RPMI7951 (cell line): Measurements from ENCODE around the genes CYP2S1 and CEACAM5.

DNA sequence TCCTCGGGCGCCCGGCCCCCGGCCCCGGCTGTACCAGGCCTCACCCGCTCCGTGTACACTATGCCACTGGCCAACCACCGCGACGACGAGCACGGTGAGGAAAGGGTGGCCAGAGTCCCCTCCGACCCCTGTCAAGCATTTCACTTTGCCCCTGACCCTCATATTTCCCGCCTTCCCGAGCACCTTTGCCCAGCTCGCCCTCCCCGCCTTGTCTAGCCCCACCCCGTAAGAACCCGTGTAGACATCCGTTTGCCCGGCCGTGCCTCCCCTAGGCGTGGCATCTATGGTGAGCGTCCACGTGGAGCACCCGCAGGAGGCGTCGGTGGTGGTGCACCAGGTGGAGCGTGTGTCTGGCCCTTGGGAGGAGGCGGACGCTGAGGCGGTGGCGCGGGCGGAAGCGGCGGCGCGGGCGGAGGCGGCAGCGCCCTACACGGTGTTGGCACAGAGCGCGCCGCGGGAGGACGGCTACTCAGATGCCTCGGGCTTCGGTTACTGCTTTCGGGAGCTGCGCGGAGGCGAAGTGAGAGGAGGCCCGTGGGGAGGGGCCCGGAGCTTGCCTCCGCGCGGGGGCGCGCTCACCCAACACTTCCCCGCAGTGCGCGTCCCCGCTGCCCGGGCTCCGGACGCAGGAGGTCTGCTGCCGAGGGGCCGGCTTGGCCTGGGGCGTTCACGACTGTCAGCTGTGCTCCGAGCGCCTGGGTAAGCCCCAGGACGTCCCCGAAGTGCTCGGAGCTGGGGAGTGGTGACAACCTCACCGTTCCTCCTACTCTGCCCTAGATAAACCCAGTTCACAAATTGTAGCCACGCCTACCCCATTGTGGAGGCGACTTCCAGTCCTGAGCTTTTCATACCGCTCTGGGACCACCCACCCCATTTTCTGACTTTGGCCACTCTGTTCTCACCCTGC is 4.2 kb downstream of the LTBP4 start:
- RAMPAGE, long total RNA, result no peak

DNA sequence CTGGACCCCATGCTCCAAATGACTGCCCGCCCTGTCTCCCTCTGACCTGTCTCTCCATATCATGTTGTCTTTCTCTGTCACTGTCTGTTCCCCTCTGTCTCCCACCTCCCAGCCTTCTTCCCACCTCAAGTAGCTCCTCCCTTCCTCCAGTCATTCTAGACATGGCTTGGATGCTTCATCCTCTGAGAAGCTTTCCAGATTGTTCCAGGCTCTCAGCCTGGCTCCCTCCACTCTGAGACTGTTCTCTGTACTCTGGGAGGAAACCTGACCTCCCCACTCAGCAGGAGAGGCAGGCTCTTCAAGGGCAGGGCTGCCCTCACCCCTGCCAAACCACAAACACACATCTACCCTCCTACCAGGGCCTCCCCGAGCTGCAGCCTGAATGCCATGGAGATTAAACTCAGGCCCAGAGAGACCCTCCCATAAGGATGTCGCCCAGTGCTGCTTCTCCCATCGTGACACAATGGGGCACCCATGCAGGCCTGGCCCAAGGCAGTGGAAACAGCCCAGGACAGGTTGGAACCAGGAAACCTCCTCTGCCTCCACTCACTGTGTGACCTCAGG is 16.2 kb downstream of the NUMBL start:
- RAMPAGE, long total RNA, result no peak

DNA sequence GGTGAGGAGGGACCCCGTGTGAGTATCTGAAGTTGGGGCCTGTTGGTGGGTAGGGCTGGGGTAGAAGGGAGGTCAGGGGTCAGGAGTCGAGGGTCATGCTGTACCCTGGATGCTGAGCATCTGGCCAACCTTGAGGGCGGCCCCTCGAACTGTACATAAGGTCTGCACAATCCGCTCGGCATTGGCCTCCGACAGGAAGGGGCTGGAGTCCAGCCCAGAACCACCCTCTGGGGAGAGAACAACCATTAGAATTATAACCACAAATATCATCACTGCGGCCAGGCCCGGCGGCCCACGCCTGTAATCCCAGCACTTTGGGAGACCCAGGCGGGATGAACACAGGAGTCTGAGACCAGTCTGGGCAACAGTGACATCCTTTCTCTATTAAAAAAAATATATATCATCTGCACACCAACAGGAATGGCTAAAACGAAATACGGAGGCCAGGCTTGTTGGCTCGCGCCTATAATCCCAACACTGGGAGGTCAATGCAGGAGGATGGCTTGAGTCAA is 11.4 kb downstream of the COQ8B start:
- RAMPAGE, long total RNA, result no peak

- RAMPAGE, long total RNA, result no peak
Observed at GRCh38 chr19:40771196-40771395, 4.2 kb upstream of the MIA start.

GRCh38 chr19:41003586-41004493 is 12.8 kb downstream of the CYP2B6 start:
- RAMPAGE, long total RNA, result no peak

- RAMPAGE, long total RNA, result no peak
Observed at GRCh38 chr19:41015096-41015835, 24.2 kb downstream of the CYP2B6 start.

GRCh38 chr19:41135325-41136117 is 21.3 kb downstream of the CYP2F1 start:
- RAMPAGE, long total RNA, result no peak

DNA sequence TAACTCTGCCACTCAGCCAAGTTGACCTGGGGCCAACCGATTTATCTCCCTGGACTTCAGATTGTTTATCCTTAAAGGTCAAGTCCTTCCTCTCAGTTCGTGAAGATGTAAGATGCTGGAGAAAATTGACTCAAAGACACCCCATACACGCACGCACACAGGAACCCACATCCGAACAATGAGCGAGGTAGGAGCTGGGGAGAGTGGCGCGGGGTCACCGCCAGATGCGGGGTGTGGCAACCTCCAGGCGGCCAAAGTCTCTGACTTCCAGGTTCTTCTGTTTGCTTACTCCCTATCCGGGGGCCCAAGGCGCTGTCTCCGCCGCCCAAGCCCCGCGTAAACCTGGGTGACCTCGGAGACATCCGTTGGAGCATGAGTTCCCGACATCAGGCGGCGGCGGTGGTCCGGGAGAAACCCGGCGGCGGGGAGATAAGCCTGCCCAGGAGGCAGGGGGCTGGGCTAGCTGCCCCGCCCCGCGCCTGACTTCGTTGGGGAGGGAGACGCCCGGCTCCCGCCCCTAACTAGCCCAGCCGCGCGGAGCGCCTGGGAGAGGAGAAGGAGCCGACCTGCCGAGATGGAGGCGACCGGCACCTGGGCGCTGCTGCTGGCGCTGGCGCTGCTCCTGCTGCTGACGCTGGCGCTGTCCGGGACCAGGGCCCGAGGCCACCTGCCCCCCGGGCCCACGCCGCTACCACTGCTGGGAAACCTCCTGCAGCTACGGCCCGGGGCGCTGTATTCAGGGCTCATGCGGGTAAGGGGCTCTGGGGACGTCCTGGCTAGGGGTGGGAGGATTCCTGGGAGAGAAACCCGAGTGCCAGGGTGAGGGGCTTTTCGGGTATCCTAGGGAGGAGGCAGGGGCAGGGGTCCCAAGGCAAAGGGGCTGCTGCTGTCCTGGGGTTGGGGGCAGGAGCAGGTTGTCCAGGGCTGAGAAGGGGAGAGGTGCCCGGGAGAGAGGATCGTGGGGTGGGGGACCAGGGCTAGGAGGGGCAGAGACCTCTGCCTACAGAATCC is at the start of gene CYP2S1:
Gene CYP2S1, plus strand, starts transcription at position 529 of the 1,011 bp plus-strand sequence.
- RAMPAGE, long total RNA, result no peak

- RAMPAGE, long total RNA, result no peak
Observed at GRCh38 chr19:41206653-41207308, 12.2 kb upstream of the AXL start.

- RAMPAGE, long total RNA, result no peak
Observed at GRCh38 chr19:41307387-41307641, 2.7 kb upstream of the CCDC97 start.

DNA sequence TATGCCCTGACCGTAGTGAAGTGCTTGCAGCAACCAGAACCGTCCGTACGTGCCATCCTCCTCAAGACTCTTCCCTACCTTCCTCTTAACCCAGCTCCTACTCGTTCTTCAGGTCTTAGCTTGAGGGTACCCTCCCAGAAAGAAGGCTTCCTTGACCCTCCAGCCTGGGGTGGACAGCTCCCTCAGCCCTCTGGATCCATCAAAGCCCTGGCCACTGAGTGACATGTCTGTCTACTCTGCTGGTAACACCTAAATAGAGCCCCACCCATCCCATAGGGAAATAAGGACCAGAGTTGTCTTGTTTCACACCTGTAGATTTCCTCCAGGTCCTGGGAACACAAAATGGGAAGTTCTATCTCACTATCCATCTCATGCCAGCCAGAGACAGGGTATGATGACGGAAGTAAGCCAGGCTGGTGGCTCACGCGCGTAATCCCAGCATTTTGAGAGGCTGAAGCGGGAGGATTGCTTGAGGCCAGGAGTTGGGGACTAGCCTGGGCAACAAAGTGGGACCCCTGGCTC is 765 bp upstream of the CCDC97 start:
- RAMPAGE, long total RNA, result no peak

DNA sequence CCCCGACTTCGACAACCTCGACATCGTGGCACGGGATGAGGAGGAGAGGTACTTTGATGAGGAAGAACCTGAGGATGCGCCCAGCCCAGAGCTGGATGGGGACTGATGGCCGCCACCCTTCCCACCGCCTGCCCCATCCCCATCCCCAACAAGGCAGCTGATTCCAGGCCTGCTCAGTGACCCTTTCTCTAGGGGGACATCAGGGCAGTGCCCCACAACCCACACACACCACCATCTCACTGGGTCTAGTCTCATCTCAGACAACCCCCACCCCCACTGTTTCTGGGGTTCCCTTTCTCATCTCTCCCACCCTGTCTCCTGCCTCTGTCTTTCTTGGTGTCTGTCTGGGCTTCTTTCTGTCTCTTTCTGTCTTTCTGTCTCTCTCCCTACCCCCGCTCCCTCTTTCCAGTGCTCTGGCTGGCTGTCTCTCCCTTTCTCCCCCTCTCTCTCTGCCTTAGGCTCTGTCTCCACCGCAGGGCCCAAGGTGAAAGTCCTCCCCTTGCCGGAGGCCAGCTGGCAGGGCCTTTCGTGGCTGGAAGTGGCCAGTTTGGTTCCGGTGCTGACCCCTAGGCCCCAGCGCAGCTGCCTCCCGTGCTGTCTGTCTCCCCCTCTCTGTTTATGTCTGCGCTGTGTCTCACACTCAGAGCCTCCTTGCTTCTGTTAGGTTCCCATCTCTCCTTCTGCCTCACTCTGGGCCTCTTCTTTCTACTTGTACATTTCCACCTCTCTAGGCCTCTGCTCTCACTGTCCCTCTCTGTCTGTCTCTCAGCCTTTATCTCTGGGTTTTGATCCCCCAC is 12.8 kb downstream of the CCDC97 start:
- RAMPAGE, long total RNA, result no peak

- RAMPAGE, long total RNA, result no peak
Observed at GRCh38 chr19:41324661-41325868, 15.1 kb downstream of the CCDC97 start.

DNA sequence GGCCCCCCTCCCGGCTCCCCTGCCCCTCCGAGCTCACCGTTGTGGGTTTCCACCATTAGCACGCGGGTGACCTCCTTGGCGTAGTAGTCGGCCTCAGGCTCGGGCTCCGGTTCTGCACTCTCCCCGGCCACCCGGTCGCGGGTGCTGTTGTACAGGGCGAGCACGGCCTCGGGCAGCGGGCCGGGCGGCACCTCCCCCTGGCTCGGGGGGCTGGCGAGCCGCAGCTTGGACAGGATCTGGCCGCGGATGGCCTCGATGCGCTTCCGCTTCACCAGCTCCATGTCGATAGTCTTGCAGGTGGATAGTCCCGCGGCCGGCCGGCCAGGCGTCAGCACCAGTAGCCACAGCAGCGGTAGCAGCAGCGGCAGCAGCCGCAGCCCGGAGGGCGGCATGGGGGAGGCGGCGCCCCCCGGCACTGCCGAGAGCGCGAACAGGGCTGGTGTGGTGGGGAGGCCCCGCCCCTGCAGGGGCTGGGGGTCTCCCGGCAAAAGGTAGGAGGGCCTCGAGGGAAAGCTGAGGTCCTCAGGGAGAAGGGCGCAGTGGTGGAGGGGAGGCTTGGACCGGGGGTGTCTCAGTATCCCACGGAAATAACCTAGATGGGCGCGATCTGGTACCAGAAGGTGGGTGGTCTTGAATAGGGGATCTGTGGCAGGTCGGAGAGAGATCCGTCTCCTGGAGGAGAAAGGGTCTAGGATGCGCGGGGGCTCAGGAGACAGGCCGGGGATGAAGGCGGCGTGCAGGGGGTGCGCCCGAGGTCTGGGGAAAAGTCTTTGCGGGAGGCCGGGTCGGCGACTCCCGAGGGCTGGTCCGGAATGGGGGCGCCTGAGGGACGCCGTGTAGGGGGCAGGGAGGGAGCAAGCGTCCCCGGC is 835 bp downstream of the TGFB1 start:
- RAMPAGE, long total RNA, result no peak

DNA sequence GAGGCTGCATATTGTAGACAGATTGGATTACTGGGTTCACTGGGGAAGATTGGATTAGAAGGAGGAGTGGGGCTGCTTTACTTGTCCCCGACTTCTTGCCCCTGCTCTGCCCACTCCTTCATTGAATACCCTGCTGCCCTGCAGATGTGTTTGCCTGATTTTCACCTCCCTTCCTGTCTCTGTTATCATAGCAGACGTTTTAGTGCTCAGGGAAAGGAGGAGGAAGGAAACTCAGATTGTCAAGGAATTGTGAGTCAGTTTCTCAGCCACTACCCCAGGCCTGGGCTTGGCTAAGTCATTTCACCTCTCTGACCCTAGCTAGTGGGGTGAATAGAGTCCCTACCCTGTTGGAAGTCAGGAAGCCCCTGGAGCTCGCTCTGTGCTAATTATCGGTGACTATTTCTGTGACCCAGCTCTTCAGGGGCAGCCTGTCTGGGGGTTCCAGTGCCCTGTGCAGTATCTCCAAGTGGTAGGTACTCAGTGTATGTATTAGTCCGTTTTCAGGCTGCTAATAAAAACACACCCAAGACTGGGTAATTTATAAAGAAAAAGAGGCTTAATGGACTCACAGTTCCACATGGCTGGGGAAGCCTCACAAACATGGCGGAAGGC is 3.9 kb downstream of the BCKDHA start:
- RAMPAGE, long total RNA, result no peak

DNA sequence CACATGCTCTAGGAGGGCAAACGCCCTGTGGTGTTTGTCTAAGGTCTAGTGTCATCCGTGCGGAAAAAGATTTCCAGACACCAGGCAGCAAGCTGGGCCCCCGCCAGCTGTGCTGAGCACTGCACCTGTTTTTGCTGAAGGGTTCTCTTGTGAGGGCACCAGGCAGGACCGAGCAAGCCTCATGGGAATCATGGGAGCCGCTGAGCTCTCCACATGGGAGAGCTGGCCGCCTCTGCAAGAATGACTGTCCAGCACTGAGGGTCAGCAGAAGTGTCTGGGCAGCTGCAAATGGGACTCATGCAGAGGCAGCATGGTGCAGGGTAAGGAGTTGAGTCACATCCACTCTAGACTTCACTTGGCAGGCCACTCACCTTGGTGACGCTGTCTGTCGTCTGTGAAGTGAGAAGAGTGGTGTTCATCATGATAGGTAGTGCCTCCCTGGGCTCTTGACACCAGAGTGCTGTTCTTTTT is 12.0 kb downstream of the B3GNT8 start:
- RAMPAGE, long total RNA, result no peak

DNA sequence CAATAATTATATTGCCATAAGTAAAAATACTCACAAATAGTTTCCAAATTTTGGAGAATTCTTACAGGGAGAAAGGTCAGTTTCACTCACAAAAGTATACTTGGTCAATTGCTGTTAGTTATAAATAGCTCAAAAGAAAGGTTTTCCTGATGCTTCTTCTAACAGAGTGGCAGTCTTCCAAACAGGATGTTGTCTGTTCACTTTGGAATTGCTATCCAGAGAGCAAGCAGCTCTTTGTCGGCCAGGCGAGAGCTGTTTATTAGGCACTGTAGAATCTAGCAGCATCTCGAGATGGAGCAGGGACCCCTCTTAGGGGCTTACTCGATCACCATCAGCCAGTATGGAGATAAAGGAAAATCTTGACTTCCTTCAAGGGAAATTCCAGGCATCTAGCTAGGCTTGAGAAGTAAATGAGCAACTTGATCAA is 13.6 kb downstream of the ERICH4 start:
- RAMPAGE, long total RNA, result no peak

- RAMPAGE, long total RNA, result no peak
Observed at GRCh38 chr19:41480203-41480831, 37.4 kb downstream of the ERICH4 start.

DNA sequence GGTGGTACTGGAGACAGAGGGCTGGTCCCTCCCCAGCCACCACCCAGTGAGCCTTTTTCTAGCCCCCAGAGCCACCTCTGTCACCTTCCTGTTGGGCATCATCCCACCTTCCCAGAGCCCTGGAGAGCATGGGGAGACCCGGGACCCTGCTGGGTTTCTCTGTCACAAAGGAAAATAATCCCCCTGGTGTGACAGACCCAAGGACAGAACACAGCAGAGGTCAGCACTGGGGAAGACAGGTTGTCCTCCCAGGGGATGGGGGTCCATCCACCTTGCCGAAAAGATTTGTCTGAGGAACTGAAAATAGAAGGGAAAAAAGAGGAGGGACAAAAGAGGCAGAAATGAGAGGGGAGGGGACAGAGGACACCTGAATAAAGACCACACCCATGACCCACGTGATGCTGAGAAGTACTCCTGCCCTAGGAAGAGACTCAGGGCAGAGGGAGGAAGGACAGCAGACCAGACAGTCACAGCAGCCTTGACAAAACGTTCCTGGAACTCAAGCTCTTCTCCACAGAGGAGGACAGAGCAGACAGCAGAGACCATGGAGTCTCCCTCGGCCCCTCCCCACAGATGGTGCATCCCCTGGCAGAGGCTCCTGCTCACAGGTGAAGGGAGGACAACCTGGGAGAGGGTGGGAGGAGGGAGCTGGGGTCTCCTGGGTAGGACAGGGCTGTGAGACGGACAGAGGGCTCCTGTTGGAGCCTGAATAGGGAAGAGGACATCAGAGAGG is at the start of gene CEACAM5:
Gene CEACAM5, plus strand, starts transcription at position 439 of the 733 bp plus-strand sequence.
- RAMPAGE, long total RNA, result no peak

DNA sequence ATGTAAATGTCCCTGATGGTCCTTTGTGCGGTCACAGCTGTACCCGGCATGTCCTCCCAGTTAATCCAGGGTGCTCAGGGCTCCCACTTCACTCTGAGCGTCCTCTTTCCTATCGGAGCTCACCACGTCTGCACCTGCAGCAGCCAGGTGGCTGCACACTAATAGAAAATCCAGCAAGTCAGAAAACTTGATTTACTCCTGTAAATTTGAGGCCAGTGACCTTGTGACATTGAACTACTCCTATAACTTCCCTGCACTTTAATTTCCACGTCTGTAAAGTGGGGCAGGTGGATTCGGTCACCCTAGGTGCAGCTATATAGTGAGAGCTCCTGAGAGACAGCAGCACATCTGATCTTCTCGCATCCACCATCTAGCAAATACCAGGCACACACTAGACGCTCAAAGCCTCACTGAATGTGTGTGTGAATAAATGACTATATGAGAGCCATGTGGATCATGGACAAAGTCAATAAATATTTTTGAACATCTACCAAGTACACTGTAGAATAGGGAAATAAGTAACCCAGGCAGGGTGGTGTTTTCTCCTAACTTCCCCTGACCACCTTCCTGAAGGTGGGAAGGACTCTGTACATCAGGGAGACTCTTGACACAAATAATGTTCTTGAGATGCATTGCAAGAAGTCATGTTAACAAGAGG is 6.8 kb upstream of the CEACAM6 start:
- RAMPAGE, long total RNA, result no peak